Airway epithelial cell (primary cell): ENCODE measurements around the gene PREX1.

GRCh38 chr20:48668915-48669230 lies 158.9 kb downstream of the PREX1 start:
- RAMPAGE, long total RNA: no peak

DNA sequence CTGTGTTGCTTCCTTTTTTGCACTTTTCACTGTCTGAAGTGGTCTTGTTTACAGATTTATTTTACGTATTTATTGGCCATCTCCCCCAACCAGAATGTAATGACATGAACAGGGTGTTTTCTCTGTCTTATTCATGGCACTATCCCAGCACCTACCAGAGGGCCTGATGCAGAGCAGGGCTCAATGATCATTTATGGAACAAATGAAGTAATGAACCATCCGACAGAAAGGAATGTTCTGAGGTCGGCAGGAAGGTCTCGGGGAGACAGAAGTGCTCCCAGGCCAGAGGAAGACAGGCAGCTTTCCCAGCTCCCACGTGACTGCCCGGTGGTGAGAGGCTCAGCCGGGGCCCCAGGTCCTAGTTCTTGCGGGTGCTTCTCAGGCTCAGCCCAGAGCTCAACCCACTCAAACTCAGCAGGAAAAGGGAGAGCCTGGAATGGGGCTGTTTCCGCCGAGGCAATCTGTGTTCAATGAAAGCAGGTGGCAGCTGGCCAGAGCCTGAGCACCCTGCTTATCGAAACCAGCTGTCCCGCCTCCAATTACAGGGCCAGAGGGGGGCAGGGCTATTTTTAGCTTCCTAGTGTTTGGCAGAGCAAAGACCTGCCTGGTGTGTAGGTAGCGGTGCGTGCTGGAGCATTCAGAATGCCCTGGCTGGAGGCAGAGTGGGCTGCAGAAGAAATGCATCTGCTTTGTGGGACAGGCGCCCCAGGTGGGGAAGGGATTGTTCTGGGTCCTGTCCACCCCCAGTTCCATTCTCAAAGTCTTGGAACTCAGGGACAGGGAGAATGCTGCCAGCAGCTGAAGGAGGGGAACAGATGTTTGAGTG lies 145.2 kb downstream of the PREX1 start:
- RAMPAGE, long total RNA: no peak

- RAMPAGE, long total RNA: no peak
Observed at GRCh38 chr20:48742306-48742714, 85.5 kb downstream of the PREX1 start.

- RAMPAGE, long total RNA: no peak
Observed at GRCh38 chr20:48827762-48828875, at the start of gene PREX1. Gene PREX1 (minus strand): TSS chr20:48827999.

DNA sequence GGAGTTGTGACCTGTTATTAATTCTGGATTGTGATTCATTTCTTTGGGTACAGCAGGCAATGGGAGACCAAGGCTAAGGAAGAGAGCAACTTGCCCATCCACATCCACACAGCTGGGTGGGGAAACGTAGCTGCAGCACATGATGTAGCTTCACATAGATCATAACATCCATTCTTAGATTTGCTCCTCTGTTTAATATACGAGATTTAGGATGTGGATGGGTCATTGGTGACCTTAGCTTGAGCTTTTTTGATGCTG lies 5.2 kb downstream of the ARFGEF2 start:
- RAMPAGE, long total RNA: no peak

DNA sequence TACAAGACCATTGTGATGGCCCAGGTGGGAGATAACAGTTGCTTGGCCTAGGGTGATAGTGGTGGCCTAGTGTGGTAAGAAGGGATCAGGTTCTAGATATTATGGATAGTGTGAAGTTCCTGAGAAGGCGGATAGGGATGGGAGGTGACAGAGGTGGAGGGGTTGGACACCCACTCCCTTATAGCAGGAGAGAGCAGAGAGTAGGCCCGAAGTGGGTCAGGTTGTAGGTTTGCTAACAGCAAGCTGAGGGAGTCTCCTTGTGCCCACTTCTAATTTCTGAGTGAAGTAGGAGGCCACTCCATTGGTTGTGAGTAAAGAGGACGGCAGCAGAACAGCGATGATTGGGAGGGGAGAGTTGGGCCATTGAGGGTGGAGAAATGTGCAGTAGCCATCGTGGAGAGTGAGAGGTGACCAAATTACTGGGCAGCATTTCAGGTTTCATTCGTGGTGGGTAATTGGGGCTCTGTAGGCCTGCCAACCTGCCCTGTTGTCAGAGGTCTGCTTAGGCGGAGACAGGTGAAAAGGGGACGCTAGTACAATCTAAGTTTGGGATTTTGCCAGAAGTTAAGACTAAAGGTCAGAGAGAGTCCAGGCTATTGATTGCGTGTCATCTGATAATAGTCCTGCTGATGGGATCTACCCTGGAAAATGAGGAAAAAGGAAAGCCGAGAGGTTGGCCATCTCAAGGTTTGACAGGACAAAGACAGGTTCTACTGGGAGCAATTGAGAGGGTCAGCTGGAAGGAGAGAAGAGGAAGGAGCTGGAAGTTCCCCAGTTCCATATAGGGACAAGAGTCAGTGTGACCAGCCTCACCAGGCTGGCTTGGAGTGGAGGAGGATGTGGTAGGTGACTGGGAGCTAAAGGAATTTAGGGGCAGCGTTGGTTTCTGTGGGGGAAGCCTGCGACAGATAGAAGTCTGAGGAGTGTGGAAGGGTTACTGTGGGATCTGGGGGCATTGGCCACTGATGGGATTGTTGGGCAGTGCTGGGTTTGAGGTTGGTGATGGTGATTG lies 10.8 kb downstream of the ARFGEF2 start:
- RAMPAGE, long total RNA: no peak

GRCh38 chr20:48933009-48933639 lies 11.6 kb downstream of the ARFGEF2 start:
- RAMPAGE, long total RNA: no peak

- RAMPAGE, long total RNA: no peak
Observed at GRCh38 chr20:49035452-49036334, 10.4 kb upstream of the CSE1L start.

- RAMPAGE, long total RNA: no peak
Observed at GRCh38 chr20:49116924-49117513, 70.9 kb downstream of the CSE1L start.

- RAMPAGE, long total RNA: no peak
Observed at GRCh38 chr20:49187120-49187767, 890 bp downstream of the STAU1 start.

DNA sequence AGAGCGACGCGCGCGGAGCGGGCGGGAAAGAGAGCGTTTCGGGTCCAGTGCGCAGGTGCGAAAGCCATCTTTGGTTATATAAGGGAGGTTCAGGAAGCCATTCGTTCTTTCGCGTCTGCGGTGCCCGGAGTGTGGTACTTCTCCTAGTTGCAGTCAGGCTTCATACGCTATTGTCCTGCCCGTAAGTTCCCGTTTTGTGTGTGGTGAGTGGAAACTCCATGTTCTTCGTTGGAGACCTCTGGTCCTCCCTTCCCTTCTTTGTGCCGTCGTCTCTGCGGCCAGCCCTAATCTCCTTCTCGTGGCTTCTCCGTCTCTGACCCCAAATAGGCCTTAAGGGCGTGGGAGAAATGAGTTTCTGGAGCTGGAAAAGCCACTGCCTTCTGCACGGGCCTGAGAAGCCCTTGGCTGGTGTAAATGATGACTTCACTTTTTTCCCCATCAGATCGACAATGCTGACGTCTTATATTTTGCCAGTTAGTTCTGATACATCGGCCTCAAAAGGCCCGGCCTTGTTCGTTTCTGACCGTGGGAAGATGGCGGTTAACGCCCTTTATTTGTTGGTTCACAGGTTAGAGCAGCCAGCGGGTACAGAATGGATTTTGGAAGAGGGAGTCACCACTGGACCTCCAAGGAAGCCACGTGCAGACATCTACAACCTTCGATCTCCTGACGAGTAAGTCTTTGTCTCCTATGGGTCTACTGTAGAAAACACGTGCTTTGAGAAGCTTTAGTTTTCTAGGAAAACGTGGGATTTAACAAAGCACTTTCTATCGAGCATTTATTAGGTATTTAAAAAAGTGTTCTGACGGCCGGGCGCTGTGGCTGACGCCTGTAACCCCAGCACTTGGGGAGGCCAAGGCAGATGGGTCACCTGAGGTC lies 918 bp upstream of the ZNFX1 start:
- RAMPAGE, long total RNA: start-site peak on the plus strand centred at position 112 of the sequence, 5 bp wide, 150 and 73 reads in 2 replicates

GRCh38 chr20:49279415-49279940 lies 1.6 kb upstream of the ZNFX1 start:
- RAMPAGE, long total RNA: no peak

GRCh38 chr20:49344864-49345392 lies 67.1 kb upstream of the ZNFX1 start:
- RAMPAGE, long total RNA: no peak

DNA sequence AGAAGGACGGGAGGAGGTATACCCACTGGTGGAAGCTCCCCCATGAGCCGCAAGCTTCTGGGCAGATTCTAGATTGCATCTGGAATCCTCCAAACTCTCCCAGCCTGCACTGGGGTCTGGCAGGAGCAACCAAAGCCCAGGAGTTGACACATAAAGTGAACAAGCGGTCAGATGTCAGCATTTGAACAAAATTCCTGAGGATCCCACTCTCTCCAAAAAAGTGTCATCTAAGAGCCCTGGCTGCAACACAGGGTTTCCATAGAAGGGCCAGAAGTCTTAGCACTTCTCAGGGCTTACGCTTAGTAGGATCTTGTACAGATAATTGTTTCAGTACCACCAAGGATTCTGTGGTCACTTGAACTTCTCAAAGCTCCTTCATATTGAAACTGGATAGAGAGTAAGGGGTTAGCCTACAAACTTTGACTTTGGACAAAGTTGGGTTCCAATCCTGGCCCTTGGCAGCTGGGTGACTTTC lies 88.1 kb downstream of the KCNB1 start:
- RAMPAGE, long total RNA: no peak

- RAMPAGE, long total RNA: no peak
Observed at GRCh38 chr20:49420898-49421565, 61.4 kb downstream of the KCNB1 start.

GRCh38 chr20:49656318-49656908 lies 57.3 kb downstream of the B4GALT5 start:
- RAMPAGE, long total RNA: no peak

- RAMPAGE, long total RNA: no peak
Observed at GRCh38 chr20:49704953-49705898, 8.5 kb downstream of the B4GALT5 start.

DNA sequence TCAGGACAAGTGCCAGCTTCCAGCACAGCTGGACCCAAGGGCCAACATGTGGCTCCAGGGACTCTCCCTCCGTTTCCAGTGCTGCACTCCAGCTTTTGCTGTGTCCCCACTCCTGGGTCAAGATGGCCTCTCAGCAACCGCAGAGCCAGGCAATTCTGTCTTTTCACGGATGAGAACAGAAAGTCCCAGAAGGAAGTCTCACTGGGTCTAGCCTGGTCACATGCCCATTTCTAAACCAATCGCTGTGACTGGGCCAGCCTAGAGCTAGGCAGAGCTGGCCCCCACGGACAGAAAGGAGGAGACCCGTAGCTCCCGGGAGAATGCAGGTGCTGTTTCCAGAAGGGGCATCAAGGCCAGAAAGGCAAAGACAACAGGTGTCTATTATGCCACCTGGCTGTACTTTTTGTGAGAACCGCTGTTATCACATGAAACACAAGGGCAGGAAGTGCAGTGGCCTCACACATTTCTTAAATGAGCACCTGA lies 36.9 kb upstream of the B4GALT5 start:
- RAMPAGE, long total RNA: no peak

GRCh38 chr20:49832848-49833047 lies 20.1 kb downstream of the SLC9A8 start:
- RAMPAGE, long total RNA: no peak

DNA sequence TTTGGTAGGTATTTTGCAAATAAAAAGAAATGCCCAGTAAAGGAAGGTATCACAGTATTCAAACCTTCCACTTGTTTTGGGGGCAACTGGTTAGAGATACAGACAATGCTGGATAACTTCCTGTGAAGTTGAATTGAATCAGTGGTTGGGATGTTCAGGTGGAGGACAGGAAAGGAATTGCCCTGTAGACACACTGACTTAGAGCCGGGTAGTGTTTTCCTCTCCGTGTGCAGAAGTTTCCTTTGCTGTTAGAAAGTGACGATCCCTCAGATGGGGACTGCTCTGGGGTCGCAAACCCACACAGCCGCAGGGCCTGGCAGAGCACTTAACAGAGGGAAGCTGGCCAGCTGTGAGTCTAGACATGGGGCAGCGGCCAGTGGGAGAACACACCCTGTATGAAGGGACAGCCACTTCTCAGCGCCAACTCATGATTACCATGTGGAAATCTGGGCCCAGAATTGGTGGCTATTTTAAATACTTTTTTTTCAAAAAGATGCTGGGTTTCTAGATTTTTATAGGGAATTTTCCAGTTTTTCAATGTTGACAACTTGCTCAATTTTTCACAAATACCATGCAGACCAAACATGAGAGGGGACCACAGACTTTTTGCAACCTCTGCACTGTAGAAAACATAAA lies 39.3 kb downstream of the SLC9A8 start:
- RAMPAGE, long total RNA: no peak